Temporal lobe (tissue), 2 donors: Measurements from ENCODE around the genes BANF2 and SMIM26.

- RAMPAGE, long total RNA = no peak
These were observed 544 bp upstream of the RRBP1 start for GRCh38 chr20:17682401-17683170.

DNA sequence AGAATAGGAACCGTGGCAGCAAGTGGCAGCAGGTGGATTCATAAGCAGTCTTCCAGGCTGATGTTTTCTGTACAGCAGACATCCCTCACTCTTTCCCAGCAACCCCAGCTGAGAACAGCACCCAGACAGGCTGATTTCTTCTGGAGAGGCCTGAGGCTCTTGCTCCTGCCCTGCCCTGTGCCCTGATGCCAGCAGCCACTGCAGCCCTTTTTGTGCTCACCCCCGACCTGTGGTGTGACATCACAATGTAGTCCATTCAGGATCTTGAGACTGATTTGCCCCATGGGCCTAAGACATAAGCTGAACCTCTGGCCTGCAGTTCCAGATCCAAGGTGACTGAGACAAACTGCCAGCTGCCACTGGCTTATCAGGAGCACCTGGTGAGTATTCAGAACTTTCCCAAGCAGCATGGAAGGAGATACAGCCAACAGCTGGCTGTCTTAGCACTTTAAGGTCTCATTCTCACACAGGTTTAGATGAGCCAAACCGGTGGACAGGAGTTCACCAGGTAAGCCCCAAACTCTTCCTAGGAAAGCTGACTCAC lies at the start of gene BANF2:
Gene BANF2 (plus strand): TSS at position 291 of the 544 bp plus-strand sequence.
- RAMPAGE, long total RNA = no peak

- RAMPAGE, long total RNA = no peak
These were observed 118.9 kb downstream of the SNX5 start for GRCh38 chr20:17849360-17850503.

- RAMPAGE, long total RNA = no peak
These were observed 105.0 kb downstream of the SNX5 start for GRCh38 chr20:17863520-17864080.

GRCh38 chr20:17869463-17869850 lies 99.1 kb downstream of the SNX5 start:
- RAMPAGE, long total RNA = no peak

DNA sequence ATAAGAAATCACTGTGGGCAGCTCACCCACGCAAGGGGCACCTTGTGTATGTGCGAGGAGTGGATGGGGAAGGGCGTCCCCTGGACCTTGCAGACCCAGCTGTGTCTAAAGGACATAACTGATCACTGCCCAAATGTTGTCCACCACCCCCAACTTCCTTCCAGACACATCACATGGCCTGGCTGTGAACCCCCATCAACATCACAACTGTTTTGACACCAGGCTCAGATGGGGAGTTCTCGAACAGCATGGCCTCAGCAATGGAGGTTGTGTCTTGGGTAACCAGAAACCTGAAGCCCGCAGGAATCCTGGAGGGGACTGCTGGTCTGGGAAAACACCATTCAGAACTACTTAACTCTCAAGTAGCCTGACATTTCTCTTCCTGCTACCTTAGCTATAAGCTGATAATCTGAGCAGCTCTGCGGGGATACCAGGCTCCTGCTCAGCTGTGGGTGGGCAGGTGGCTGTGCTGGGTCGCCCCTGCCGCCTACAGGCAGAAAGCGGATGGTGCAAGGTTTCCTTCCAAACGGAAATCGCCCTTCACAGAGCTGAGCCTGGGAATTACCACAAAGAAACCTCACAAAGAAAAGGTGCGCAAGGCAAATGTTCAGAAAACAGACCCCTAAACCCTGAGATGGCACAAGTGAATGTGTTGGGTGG lies 29.7 kb downstream of the SNX5 start:
- RAMPAGE, long total RNA = no peak

DNA sequence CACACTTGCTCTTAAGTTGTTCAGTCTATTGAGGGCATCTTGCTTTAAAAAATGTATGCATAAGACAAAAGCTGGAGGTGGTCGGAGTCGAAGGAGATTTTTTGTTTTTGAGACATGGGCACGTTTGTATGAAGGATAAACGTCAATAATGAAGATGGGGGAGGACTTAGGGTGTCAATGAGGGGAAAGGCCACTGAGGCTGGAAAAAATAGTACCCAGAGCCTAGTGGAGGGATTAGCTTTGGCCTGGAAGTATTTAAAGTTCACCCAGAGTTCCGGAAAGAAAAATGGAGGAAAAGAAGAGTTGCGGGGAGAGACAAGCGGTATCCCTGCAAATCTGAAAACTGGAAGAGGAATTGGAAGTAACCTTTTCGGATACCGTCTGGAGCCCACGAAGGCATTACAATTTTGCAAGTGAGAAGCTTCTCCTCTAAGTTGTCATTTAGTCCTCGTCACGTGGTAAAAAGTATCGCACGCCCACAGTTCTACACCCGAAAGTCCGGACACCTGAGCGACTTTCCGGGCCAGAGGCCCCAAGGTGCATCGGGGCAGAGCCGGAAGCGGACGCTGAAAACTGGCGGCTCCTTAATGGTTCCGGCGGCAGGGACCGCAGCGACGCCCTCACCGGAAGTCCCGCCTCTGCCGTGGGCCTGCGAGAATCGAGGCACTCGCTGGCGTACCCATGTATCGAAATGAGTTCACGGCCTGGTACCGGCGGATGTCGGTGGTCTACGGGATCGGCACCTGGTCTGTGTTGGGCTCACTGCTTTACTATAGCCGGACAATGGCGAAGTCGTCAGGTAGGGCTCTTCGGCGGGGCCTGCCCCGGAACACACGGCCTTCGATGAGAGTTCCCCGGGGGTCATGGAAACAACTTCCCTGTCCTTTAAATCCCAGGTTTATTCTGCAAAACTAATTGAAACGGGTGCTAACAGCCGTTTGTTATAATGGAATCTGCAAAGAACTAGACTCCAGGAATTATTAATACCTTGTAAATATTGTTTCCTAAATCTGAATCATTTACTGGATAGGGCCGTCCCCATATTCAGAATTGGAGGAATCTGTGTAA lies at the start of gene SMIM26:
Gene SMIM26 (plus strand): TSS at position 635 of the 1,068 bp plus-strand sequence.
- RAMPAGE, long total RNA = start-site peak on the plus strand centred at position 650 of the sequence, 28 bp wide, 1,373 and 84 reads in 2 replicates

DNA sequence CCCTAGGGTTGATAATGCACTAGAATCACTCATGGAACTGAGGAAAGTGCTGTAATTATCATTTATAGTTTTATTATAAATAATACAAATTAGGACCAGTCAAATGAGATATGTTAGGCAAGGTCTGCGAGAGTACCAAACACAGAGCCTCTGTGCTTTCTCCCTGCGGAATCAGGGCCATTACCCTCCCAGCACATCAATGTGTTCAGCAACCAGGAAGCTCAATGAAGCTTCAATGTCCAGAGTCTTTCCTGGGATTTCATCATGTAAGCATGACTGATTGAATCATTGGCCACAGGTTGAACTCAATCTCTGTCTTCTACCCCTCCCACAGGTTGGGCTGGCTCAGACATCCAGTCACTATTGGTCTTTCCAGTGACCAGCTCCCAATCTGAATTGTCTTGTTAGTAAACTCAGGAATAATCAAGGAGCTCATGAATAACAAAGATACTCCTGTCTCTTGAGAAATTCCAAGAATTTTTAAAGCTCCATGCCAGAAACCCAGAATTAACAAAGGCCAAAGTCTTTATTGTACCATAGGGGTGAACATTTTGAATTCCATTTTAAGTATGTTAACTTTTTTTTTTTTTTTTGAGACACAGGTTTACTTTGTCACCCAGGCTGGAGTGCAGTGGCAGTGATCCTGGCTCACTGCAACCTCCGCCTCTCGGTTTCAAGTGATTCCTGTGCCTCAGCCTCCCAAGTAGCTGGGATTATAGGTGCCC lies 2.7 kb upstream of the DTD1 start:
- RAMPAGE, long total RNA = no peak

DNA sequence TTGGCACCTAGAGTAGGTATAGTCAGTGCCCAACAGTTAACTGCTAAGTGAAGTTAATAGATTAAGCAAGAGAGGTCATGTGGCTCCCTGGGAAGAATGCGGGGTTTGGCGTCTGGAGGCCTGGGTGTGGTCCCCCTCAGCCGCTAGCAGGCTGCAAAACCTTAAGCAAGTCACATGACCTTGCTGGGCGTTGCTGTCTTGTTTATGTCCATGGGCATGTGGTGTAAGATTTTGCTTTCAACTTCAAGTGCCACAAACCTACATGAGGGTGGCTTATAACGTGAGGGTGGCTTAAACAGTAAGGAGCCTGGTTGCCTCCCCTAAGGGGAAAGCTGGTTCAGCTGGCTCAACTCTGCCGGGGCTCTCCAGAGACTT lies 75.5 kb upstream of the SCP2D1 start:
- RAMPAGE, long total RNA = no peak

- RAMPAGE, long total RNA = no peak
These were observed 186.2 kb upstream of the SLC24A3 start for GRCh38 chr20:19026148-19026635.

DNA sequence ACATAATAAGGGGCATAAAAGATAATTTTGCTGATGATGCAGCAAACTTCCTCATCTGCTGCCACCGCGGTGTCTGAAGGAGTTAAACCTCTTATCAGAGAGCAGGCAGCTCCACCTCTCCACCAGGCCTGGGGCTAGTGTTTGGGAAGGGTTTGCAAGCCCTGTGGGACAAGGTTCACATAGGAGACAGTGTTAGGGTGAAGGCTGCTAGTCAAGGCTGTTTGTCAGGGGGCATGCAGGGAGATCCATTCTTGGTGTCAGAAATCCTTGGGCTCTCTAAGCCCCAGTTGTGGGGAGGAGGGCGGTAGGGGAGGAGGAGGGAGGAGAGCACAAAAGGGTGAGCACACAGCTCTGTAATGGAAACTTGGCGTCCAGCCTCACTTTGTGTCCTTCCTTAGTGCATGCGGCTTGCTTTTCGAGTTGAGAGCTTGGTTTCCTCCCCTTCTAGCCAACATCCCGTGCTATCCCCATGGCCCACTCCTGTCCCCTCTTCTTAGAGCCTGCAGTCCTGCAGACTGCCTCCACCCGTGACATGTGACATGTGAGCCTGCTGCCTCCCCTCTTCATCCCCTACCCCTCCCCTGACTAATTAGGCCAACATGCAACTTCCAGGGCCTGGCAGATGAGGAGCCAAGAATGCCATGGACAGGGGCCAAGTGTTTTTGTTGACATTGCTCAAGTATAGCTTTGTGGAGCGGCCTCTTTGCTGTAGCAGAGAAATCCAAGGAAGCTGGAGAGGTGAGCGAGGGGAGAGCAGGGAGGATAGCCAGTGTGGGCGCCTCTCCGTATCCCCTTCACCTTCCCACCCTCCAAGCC lies 63.1 kb downstream of the SLC24A3 start:
- RAMPAGE, long total RNA = no peak

- RAMPAGE, long total RNA = no peak
These were observed 856 bp downstream of the RIN2 start for GRCh38 chr20:19758807-19759421.

DNA sequence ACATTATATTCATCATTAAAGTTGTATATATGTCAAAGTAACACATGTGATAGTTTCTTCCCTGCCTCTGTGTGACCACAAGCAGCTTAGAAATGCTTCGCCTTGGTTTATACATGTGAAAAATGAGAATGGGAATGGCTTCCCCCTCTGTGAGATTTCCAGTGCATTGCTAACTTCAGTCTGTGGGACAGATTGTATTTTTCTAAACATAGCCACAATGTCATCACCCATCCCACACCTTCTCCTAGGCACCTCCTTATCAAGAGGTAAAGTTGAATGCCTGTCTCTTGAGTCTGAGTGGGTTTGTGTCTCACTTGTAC lies 27.8 kb downstream of the RIN2 start:
- RAMPAGE, long total RNA = no peak

DNA sequence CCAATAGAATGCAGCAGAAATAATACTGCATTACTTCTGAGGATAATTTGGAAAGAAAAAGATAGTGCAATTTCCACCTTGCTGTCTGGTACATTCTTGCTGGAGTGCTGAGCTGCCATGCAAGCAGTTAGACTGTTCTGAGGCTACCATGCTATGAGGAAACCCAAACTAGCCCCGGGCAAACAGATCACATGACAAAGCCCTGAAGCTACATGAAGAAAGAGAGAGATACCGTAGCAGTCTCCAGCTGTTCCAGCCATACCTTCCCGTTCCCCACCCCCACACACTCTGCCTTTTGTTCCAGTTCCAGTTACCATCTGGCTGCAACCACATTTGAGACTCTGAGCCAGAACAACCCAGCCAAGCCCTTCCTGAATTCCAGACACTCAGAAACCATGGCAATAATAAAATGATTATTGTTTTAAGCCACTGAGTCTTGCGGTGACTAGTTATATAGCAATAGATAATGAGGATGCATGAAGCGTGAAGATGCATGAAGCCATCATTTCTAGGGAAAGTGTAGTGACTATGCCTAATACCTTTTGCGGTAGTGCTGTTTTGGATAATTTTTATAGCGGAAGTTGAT lies 28.2 kb downstream of the RIN2 start:
- RAMPAGE, long total RNA = no peak

DNA sequence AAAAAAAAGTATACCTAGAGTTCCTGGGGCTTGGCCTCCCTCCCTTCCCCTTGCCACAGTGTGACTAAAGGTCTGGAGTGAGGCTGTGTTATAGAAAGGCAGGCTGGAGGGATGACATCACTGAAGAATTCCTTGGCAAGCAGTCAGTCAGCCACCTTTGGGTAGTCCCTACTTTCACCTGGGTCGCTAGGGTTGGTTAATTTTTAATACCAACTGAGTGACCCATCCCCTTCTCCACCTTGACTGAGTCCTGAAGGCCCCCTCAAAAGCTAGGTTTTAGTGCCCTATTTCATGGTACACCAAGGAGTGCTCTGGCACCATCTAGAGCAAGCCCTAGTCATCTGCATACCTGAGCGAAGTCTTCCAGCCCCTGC lies 44.4 kb downstream of the RIN2 start:
- RAMPAGE, long total RNA = no peak

DNA sequence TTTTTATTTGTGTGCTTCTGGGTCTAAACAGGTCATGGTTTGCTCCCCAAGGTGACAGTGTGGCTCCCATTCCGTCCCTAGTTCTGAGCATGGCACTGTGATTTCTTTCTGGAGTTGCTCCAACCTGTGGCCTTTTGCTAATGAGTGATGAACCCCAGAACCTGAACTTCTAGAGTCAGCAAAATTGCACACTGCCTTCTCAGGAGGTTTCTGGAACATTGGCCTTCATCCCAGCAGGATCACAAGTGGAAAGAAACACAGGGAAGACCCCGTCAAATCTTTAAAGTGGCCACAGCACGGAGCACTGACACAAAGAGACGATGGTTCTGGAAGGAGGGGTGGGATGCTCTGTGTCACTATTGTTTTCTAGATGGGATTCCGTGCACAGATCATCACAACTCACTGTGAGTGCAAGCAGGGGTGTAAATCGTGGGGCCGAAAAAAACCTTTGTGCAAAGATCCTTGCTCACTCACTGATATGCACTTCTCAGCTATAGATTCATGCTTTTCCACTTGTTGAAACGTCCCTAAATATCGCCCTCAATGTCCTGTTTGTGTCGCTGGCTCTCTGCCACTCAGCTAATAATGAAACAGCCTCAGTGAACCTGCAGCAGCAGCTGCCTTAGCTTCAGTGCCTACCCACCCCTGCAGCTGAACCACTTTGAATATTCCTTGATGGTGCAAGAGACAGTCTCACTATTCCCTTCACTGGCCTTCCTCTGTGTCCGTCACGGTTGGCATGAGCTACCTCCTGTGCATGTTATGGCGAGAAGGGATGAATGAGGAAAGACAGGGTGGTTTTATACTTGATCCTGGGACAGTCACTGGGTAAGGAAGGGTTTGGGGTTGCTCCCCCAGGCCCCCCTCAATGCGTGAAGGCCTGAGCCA lies 129.0 kb upstream of the NAA20 start:
- RAMPAGE, long total RNA = no peak

- RAMPAGE, long total RNA = no peak
These were observed 794 bp downstream of the NAA20 start for GRCh38 chr20:20018003-20018309.

GRCh38 chr20:20102849-20103302 lies 50.5 kb downstream of the CFAP61 start:
- RAMPAGE, long total RNA = no peak

- RAMPAGE, long total RNA = no peak
These were observed 153.1 kb upstream of the INSM1 start for GRCh38 chr20:20214674-20215422.

DNA sequence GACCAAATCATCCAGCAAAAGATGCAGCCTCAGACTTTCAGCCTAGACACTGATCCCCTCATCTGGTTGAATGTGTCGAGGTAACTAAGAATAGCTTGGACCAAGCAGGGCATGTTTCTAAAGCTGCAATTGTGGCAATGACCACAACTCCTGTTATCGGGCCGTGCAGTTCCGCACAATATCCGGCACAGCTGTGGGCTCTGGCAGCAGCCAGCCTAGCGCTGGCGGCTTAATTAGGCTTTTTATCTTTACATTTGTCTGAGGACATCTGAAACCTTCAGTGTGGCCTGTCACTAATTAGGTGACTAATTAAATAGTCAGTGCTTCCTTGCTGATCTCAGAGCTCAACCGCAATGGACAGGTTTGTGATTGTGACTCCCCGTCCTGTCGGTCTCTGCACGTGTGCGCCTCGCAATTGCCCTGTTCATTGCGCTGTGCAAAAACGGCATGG lies 134.9 kb upstream of the INSM1 start:
- RAMPAGE, long total RNA = no peak